HCT116 (cell line): Measurements from ENCODE around the gene SHPRH.

DNA sequence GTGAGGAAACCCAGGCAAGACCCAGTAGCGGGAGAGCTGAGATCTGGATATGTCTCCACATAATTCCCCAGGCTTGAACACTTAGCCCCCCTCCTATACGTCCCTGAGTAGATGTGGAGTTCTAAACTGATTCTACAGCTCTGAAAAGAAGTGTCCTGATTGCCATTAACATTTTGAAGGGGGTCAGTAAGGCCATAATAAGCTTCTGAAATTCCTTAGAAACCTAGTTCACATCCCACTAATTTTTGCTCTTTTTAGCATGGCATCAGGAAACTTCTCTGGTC, 20.7 kb downstream of the STX11 start:
- RRBS: no CpG with 5 or more reads among the region's 2 CpGs

GRCh38 chr6:144287343-144287554, 2.1 kb downstream of the UTRN start:
- RRBS: no CpG with 5 or more reads among the region's 5 CpGs

- RRBS: no CpG with 5 or more reads among the region's 3 CpGs
These were observed 17.5 kb downstream of the UTRN start for GRCh38 chr6:144302487-144303160.

DNA sequence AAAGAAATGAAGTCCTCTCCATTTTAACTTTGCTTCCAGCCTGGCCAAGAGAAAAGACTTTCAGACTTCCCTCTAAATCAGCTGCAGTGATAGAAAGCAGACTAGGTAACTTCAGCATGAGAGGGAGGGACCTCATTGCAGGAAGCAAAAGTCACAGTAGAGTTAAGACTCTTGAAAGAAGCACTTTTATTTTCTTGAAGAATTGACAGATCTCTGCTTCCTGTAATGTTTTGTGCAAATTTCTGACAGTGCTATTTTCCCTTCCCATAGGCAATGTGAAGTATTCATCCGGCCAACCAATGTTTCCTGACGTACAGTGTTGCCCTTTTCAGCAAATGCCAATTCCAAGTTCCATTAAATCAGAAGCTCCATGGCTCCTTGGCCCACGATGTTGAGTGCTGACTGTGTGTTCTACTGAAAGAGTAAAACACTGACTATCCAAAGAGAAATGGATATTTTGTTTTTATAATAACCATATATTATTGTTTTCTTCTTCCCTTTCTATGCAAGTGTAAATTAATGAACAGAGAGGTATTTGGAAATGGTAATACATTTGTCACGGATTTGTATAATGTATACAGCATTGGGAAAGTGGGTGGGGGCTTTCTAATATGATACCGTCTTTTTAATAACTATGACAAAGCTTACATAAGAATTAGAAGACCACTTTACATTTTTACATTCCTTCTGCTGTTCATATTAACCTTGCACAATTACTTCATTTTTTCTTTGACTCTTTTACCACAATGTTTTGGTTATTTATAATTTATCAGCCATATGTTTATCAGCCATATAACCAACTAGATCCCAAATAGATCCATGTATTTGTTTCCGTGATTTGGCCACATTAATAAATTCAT, 565.8 kb downstream of the UTRN start:
- RRBS: no CpG with 5 or more reads among the region's 6 CpGs

DNA sequence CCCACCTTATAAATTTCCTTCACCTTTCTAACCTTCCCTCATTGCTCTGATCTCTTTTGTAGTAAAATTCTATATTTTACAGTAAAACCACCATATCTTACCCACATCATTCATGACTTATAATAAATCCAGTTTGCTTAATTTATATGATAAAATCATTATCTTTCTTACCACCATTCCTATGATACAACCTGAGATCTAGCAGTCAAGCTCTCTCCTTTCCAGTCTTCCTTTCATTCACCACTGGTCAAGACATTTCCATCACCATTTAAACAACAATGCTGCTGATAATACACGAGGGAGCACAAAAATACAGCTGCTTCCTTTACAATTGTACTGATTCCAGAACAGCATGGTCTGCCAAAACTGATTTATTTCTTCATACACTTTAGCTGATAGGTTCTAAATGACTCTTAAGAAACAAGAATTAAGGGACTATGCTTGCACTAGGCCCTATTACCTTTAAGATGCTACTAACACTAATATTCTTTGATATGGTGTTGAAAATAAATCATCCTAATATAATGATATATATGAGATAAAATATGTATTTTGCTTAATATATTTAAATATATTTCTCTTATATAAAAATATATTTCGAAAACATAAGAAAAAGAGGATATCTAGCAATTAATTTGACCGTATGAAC, 65.0 kb downstream of the EPM2A start:
- RRBS: no CpG with 5 or more reads among the region's 3 CpGs

DNA sequence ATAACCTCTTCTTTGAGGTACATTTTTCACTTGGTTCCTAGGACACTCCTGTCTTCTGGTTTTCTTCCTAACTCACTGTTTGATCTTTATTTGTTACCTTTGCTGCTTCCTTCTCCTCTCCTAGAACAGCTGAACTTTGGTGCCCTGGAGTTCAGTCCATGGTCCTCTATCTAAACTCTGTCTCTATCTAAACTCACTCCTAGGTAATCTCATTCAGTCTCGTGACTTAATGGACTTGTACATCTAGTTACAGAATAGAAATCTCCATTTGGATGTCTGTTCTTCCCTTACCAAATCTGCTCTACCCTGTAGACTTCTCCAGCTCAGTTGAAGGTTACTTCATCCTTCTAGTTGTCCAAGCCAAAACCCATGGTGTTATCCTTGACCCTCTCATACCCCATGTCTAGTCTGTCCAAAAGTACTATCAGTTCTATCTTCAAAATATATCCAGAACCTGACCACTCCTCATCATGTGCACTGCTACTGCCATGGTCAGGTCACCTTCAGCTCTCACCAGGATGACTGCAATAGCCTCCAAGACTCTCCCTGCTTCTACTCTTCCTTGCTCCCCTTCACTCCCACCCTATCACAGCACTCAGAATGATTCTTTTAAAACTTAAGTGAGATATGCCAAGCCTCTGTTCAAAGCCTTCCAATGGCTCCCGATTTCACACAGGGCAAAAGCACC, 73.6 kb downstream of the SHPRH start:
- RRBS: no CpG with 5 or more reads among the region's 2 CpGs

DNA sequence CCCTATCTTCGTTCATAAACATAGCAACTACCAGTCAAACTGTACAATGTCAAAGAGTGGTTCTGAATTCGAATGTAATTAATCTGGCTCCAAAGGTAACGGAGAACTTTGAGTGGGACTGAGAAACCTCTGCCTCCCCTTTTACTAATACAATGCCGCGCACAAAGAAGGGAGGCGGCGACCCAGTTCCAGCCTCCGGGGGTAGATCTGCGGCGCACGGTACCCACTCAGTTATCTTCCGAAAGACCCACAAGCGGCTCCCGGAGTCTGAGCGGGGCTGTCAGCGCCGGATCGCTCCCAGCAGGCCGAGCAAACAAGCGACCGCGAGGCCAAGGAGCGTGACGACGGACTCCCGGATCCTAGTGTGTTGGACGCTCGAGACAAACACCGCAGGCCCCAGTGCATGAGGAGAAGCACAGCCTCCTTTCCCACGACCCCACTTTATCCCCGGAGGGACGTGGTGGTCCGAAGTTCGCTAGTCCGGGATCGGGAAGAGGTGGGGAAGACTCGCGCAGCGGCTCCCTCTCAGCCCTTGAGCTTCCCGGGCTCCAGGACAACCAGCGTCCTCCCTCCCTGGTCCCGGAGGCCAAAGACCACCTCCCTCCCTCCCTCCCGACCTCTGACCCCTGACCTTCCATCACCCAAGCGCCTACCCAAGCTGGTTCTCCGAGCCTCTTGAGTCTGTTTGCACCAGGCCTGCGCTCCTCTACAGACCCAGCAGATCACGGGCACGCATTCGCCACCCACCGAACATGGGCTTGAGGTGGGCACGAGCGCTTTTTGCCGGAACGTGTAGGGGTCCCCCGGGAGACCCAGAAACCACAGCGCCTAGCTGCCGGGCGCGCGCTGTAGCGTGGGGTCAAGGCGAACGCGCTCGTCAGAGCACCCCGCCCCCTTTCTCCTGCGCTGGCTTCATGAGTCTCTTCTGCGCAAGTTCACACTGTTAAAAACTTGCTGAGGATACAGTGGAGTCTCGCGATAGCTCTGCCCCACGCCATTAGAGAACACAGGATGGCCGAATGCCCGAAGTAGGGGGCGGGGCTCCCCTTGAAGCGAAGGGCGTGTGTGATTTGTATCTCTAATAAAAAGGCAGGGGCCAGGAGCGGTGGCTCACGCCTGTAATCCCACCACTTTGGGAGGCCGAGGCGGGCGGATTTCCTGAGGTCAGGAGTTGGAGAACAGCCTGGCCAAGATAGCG, at the start of gene SHPRH:
SHPRH (minus strand) TSS at position 855 of the 1,198 bp plus-strand sequence.
- RRBS: 1% methylated on average over 27 of the region's 82 CpGs

DNA sequence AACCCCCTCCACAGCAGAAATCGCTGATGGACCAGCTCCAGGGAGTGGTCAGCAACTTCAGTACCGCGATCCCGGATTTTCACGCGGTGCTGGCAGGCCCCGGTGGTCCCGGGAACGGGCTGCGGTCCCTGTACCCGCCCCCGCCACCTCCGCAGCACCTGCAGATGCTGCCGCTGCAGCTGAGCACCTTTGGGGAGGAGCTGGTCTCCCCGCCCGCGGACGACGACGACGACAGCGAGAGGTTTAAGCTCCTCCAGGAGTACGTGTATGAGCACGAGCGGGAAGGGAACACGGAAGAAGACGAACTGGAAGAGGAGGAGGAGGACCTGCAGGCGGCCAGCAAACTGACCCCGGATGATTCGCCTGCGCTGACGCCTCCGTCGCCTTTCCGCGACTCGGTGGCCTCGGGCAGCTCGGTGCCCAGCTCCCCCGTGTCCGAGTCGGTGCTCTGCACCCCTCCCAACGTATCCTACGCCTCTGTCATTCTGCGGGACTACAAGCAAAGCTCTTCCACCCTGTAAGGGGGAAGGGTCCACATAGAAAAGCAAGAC, 109.3 kb upstream of the RAB32 start:
- RRBS: no CpG with 5 or more reads among the region's 45 CpGs

DNA sequence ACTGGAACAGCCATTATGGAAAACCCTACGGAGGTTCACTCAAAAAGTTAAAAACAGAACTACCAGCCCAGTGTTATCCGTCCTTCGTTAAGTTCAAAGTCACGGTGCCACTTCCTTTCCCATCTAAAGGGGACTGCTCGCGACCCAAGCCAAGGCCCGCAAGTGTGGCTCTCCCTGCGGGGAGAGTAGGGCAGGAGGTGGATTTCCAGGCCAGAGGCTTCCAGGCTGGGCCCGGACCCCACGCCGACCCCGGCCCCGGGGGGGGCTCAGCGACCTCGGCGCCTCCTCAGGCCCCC, 571 bp upstream of the RAB32 start:
- RRBS: 94% methylated on average over 4 of the region's 16 CpGs

GRCh38 chr6:146545643-146545988, 2.0 kb downstream of the RAB32 start:
- RRBS: no CpG with 5 or more reads among the region's 5 CpGs

DNA sequence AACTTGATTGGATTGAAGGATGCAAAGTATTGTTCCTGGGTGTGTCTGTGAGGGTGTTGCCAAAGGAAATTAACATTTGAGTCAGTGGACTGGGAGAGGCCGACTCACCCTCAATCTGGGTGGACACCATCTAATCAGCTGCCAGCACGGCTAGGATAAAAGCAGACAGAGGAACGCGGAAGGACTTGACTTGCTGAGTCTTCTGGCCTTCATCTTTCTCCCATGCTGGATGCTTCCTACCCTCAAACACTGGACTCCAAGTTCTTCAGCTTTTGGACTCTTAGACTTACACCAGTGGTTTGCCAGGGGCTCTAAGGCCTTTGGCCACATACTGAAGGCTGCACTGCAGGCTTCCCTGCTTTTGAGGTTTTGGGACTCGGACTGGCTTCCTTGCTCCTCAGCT, 256.0 kb downstream of the ADGB start:
- RRBS: no CpG with 5 or more reads among the region's 5 CpGs

- RRBS: no CpG with 5 or more reads among the region's 10 CpGs
These were observed 285.7 kb downstream of the ADGB start for GRCh38 chr6:146884158-146885284.

GRCh38 chr6:147255916-147256821, 52.0 kb downstream of the STXBP5 start:
- RRBS: no CpG with 5 or more reads among the region's 5 CpGs

GRCh38 chr6:147288980-147290038, 85.1 kb downstream of the STXBP5 start:
- RRBS: no CpG with 5 or more reads among the region's 16 CpGs

DNA sequence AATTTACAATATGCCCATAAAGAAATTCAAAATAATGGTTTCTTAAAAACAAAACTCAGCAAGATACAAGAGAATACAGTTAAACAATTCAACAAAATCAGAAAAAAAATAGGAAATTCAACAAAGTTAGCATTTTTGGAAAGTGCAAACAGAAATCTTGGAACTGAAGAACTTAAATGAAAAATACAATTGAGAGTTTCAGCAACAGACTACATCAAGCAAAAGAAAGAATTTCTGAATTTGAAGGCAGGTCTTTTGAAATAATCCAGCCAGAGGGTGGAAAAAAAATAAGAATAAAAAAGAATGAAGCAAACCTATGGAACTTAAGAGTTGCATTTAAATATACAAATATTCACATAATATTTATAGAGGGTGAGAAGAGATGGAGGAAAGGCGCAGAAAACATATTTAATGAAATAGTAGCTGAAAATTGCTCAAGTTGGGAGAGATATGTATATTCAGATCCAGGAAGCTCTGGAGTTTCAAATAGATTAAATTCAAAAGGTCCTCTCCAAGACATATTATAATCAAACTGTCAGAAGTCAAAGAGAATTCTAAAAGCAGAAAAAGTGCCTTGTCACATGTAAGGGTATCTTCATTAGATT, 92.5 kb downstream of the STXBP5 start:
- RRBS: no CpG with 5 or more reads among the region's 1 CpG

DNA sequence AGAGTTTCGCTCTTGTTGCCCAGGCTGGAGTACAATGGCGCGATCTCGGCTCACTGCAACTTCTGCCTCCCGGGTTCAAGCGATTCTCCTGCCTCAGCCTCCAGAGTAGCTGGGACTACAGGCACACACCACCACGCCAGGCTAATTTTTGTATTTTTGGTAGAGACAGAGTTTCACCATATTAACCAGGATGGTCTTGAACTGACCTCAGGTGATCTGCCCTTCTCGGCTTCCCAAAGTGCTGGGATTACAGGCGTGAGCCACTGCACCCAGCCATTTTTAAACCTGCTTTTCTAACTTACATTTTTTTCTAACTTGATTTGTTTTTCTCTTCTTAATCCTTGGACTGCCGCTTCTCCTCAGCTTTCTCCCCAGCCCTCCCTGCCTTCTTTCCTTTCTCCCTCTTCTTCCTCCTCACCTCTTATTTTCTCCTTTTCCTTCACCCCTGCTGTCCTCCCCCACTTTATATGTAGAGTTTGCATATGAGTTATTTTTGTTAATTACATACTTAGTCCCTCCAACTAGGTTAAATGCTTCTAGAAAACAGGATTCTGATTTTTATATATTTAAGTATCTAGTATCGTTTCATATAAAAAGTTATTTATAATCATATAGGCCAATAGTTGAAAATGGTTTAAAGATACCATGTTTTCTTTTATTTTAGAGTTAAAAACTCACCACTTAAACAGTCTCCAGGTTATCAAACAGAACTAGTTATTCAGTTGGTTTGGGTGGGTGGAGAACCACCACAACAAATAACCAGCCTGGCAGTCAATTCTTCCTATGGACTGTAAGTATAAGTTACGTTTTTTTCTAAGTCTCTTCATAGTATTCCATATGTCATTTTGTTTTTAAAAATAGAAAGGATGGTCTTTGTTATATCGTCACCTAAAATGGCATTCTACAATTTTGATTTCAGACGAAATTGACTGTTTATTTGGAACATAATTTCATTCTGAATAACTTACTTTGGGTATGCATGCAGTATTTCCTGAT, 120.4 kb downstream of the STXBP5 start:
- RRBS: no CpG with 5 or more reads among the region's 14 CpGs

GRCh38 chr6:147337673-147338479, 133.7 kb downstream of the STXBP5 start:
- RRBS: no CpG with 5 or more reads among the region's 5 CpGs

- RRBS: no CpG with 5 or more reads among the region's 4 CpGs
These were observed 140.5 kb upstream of the SAMD5 start for GRCh38 chr6:147367730-147368739.

DNA sequence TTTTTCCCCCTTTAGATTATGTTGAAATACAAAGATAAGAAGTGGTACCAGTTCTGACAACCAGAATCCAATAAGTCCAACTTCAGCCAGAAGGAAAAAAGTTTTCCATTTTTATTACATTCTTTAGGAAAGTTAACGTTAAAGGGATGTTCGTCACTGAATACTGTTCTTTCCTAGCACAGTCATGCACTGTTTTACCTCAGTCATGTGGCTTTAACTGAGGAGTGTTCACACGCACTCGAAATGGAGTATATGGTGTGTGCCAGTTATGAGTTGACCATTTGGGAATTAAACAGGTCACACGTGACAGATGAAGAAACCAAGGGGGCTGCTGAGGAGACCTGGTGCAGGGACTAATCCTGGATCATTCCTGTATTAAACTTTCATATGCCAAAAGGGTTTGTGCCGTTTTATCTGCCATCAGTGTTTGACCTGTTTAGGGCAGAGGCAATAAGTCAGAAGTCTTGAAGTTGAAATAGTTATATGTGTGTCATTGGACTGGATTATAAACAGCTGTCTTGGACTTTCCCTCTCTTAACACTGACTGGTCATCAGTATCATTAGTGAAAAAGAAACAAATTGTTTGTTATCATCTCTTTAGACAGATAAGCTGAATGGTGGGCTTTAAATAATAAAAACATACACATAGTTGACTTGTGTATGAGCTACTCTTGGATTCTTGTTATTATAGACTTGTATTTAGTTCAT, 123.6 kb upstream of the SAMD5 start:
- RRBS: no CpG with 5 or more reads among the region's 6 CpGs

DNA sequence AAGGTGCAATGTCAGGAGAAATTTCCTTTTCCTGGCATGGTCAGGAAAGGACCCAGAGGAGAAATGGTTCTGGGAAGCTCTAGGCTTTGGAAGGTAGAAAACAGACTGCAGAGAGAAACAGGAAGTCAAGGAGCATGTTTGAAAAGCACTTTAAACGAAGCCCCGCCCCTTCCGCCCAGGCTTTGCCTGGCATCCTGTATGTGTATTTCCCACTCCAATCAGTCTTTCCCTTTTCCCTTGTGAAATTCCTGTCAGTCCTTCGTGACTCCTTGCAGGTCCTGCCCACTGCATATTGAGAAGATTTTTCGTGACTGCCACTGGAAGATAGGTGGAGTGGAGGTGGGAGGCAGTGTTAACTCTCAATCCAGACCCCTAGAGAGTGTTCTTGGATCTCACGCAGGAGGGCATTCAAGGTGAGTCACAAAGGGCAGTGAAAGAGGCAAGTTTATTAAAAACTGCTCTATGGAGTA, 320.9 kb upstream of the SASH1 start:
- RRBS: no CpG with 5 or more reads among the region's 6 CpGs